Osteocyte (in vitro differentiated cells): ENCODE results near the genes CD163, SLC2A14 and CLEC6A.

- PRO-cap: no peak
Measured at GRCh38 chr12:6670292-6670561, 7.3 kb upstream of the ING4 start.

DNA sequence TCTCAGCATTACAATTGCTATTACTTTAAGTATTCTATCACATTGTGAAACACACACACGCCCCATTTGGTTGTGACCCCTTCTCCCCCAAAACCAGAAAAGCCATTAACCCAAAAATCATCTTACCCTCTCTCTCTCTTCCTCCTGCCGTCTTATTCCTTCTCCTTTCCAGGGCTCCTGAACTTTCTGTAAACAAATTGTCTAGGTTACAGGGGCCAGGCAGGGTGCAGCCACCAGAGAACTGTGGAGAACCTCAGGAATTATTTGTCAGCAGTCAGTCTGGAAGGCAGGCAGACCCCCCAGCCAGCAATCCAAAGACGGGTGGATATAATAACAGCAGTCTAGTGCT lies 1.2 kb downstream of the ZNF384 start:
- PRO-cap: no peak

DNA sequence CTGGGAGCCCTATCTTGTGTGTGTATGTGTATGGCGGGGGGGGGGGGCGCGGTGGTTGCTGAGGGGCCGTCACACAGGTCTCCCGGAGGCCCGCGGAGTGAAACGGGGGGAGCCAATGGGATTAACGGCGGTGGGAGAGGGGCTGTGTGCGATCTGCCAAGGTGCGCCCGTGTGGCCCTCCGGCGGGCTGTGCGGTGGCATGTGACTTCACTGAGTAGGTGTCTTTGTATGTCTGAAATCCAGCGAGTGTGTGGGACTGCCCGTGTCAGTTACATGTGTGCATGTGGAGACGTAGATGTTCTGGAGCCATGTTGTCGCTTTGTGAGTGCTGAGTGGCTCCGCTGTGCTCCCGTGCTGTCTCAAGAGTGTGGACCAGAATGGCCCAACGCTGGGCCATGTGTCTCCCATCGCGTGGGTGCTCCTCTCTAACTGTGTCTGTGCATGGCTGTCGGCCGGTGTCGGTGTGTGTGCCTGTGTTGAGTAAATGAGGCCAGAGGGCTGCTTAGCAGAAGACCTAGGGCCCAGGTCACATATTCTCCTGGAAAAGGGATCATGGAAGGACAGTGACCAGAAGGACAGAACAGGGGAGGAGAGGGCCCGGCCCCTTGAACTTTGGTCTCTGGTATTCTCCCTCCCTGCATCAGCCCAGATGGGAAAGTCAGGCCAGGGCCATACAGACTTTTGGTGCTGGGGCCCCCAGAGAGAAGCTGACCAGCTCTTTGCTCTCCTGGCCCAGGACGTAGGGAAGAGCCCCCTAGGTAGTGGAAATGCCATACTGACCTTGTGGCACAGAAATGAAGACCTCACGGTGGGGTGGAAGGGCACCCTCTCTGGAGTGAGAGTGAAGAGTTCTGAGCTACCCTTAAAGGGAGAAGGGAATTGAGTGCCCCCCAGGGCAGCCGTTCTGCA lies 1.7 kb downstream of the PTMS start:
- PRO-cap: no peak

DNA sequence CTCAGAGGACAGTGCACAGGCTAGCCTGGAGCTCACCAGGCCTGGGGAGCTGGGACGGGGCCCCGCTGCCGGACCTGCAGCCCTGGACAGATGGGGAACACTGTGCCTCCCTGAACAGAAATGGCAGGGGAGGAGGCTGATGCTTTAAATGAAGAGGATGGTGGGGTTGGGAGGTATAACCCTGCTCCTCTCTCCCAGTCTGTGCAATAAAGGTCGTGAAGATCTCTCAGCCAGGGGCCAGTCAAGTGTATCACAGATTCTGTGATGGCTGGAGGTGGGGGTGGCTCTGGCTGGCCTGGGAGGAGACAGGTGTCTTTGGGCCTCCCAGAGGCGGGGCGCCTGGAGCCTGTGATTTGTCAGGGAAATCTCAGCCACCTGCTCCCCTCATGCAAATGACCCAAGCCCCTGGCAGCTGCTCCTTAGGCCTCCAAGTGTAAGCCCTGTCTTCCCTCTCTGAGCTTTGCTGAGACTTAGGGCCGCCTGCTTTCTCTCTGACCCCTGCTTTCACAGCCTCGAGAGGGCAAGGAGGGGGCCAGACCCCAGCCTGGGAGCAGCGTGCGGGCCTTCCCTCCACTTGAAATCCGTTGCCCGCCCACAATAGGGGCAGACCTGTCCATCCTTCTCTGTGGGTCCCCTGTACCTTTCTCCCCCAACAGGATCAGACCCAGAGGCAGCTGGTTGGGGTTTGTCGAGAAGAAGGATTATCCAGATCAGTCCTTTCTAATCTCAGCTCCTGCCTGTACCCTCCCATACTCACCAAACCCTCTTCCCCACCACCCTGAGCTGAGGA lies 911 bp upstream of the GNB3 start:
- PRO-cap: no peak

DNA sequence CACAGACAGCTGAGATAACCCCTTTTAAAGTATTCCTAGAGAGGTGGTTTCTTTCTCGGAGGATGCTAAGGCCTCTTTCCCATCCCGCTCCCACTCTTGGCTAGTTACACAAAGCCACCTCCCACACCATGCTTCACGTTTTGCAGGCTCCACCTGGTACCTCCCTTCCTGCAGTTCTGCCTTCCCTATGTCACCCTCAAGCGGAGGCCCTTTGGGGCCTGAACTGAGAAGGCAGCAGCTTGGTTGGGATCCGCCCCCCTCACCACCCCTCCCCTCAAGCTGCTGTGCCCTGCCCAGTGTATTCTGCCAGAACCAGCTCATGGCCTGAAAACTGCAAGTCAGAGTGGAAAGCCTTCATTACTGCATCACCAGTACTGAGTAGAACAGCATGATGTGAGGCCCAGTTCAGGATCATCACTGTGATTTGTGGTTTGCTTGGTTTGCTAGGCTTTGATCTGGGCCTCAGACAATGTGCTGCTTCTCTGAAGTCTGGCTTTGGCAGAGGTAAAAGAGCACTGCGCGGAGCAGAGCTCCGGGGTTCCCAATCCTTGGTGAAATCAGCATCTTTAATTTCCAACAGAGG lies 1.1 kb downstream of the USP5 start:
- PRO-cap: bidirectional peak, plus-strand start at position 336 of the sequence, minus-strand start at position 225 of the sequence

GRCh38 chr12:6921896-6922442 lies 5.8 kb upstream of the ATN1 start:
- PRO-cap: no peak

DNA sequence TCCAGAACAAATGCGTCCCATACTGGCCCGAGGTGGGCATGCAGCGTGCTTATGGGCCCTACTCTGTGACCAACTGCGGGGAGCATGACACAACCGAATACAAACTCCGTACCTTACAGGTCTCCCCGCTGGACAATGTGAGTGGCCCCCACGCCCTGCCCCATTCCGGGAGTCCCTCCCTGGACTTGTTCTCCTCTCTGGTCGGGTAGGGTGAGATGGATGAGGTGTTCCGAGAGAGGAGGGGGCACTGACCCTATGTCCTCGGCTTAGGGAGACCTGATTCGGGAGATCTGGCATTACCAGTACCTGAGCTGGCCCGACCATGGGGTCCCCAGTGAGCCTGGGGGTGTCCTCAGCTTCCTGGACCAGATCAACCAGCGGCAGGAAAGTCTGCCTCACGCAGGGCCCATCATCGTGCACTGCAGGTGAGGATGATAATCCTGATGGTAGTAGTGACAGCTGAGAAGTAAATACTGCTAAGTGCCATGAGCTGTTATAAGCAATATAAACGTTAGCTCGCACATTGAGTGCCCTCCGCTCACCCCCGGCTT lies 6.6 kb downstream of the PTPN6 start:
- PRO-cap: no peak

DNA sequence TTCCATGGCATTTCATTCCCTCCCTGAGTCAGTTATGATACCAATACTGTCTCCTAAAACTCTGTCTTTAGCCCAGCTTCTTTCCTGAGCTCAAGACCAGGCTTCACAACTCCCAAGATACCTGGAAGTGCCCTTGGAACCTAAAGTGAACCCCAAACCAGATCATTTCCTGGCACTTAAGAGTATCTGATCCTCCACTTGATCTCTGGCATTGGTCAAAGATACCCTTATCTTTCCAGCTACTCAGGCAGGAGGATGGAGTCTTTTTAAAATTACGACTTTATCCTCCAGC lies 5.7 kb downstream of the LPCAT3 start:
- PRO-cap: no peak

GRCh38 chr12:7038001-7038646 lies 19.8 kb upstream of the LPCAT3 start:
- PRO-cap: no peak

DNA sequence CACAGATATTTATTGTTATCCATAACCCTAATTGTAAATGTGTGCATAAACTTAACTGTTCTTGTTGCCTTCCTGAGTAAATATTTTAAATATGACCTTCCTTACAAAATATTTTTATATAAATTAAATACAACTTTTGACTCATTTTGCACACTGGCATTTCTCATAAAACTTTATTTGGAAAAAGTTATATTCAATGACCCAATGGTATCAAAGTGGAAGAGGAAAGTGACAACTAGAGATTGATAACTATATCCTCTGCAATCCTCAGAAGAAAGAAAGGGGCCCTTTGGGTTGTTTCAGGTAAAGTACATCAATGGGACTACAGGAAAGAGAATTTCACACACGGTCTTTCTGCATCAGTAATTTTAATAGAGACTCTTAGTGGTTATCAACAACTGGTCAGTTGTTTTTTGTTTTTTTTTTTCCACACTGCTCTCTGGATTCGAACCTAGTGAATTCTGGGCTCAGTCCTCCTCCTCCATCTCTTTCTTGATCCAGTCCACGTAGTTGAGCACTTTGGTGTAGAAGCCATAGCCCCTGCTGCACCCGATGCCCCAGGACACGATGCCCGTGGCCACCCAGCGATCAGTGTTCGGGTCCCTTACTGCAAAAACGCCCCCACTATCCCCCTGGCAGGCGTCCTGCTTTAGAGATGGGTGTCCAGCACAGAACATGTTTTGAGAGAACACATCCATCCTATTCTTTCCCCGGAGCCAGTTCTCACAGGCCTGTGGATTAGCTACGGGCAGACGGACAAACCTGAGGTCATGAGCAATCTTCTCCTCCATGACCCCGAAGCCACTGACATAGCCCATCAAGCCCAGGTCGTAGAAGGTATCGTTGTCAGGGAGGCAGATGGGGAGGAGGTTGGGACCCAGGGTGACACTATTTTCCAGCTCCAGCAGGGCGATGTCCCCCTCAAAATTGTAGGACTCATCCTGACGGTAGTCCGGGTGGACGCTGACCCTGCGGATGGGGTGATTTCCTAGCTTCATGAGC lies 11.9 kb downstream of the C1R start:
- PRO-cap: no peak

DNA sequence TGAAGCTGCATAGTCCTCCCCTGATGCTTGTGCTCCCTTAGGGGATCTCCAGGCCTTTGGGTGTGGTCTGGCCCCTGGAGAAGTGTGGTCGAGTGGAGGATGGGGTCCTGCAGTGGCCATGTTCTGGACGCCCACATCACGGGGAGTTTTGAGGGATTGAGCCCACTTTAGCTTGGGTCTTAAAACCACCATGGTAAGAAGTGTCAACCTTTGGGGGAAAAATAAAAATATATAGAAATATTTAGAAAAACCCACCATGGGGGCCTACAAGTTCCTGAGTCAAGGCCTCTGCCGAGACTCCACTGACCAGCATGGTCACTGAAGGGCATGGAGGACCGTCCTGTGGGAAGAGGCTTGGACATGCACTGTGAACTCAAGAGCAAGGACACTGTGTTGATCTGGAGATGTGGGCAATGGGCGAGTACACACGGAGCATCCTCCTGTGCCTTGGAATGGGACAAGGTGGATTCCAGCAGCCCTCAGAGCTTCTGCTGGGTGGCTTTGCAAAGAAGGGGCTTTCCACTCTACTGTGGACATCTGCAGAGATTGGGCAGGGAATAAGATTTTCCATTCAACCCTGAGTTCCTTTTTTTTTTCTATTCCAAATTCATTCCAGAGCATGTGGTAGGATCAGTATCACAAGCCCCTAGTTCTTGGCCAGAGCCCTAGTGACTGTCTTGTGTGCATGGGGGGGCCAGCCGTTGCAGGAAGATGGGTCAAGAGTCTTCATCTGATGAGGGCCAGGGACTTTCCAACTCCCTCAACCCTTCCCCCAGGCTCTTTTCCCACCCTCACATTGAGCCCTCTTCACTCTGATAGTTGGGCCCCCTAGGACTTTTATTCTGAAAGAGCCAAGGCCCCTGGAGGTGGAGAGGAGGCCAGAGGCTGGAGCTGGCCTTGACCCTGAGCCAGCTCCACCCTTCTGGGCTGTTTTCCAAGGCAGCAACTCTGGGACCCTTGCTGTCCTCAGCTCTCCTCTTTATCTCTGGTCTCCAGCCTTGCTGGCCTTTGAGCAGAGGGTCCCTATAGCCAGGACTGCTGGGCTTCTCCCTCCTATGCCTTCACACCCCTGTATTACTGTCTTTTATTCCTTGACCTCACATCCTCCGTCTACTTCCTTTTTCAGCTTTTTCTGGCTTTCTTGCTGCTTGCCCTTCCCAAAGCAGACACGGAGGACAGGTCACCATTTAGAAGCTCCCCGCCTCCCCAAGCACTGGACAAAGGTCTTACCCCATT lies 6.0 kb downstream of the RBP5 start:
- PRO-cap: no peak

GRCh38 chr12:7125009-7126234 lies 3.3 kb downstream of the RBP5 start:
- PRO-cap: no peak

GRCh38 chr12:7130980-7131648 lies 943 bp downstream of the CLSTN3 start:
- PRO-cap: no peak

- PRO-cap: no peak
Measured at GRCh38 chr12:7503253-7504124, at the start of gene CD163. Gene CD163 (minus strand): TSS chr12:7503777.

DNA sequence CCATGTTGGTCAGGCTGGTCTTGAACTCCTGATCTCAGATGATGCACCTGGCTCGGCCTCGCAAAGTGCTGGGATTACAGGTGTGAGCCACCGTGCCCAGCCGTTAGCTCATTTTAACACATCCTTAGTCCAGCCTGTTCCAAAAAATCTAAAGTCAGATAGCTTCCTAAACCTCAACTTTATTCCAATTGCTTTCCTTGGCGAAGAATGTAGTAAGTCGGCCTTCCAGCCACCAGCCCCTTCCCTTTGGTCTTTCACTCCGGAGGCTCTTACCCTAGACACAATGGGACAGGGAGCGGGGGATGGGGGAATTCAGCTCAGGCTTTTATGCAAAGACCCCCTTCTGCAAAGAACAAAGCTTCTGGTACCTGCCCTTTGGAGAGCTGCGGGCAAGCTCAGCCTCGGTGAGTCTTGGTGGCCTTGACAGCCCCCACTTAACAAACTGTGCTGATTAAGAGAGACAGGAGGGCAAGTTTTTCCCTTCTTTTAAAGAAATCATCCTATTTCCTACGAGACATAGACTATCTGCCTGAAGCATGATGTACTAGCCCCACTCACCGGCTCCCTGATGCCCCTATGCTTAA lies 1.7 kb upstream of the NANOG start:
- PRO-cap: no peak

- PRO-cap: no peak
Measured at GRCh38 chr12:7872479-7873451, at the start of gene SLC2A14. Gene SLC2A14 (minus strand): TSS chr12:7872915.

- PRO-cap: no peak
Measured at GRCh38 chr12:8052577-8053092, 13.5 kb downstream of the C3AR1 start.

GRCh38 chr12:8083508-8083928 lies 1.4 kb downstream of the NECAP1 start:
- PRO-cap: no peak

GRCh38 chr12:8242689-8243087 lies 15.3 kb upstream of the FAM90A1 start:
- PRO-cap: bidirectional peak, plus-strand start at chr12:8243142, minus-strand start at chr12:8242953

GRCh38 chr12:8455689-8456199 lies at the start of gene CLEC6A:
Gene CLEC6A (plus strand): TSS chr12:8455962.
- PRO-cap: no peak